Jurkat, Clone E6-1 (cell line): ENCODE results near the genes CDH5, CMTM1 and ATP6V0D1.

GRCh38 chr16:66366357-66366999 lies at the start of gene CDH5:
CDH5 (plus strand) TSS chr16:66366691.
- RRBS, result 46% methylated on average over 2 of the region's 21 CpGs

DNA sequence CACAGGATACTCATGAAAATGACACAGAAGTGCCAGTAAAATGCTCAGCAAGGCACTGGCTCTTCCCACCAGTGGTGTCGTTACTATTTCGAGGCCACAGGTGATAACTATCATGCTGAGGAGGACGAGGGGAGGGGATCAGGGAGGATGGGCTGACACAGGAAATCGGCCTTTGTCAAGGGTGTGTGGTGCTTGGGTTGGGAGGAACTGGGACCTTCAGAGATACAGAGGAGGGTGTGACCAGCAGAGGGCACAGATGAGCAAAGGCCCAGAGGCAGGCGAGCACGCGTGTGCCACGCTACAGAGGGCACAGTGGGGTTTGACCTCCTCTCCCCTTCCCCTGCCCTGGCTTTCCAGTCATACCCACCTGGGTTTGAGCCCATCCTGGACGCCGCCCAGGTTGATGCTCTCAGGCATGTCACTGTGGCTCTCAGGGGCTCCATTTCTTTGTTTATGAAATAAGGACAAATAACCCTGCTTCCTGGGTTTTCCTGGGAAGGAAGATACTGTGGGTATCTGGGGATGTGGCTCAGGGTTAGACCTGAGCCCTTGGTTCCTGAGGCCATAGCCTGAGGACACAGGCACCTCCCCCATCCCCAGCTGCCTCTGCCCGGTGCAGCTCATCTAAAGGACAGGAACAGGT lies 51.7 kb downstream of the BEAN1 start:
- RRBS, result no CpG with 5 or more reads among the region's 11 CpGs

DNA sequence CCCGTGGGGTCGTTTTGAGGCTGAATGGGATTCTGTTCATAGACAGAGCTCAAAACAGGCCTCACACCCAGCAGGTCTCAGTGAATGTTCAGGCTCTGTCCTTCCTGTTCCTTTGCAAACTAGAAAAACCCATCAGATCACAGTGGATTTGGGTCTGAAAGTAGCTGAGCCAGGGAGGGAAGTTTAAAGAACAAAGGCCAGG lies 32.6 kb downstream of the TK2 start:
- RRBS, result no CpG with 5 or more reads among the region's 2 CpGs

GRCh38 chr16:66521575-66522646 lies 28.0 kb downstream of the TK2 start:
- RRBS, result no CpG with 5 or more reads among the region's 16 CpGs

DNA sequence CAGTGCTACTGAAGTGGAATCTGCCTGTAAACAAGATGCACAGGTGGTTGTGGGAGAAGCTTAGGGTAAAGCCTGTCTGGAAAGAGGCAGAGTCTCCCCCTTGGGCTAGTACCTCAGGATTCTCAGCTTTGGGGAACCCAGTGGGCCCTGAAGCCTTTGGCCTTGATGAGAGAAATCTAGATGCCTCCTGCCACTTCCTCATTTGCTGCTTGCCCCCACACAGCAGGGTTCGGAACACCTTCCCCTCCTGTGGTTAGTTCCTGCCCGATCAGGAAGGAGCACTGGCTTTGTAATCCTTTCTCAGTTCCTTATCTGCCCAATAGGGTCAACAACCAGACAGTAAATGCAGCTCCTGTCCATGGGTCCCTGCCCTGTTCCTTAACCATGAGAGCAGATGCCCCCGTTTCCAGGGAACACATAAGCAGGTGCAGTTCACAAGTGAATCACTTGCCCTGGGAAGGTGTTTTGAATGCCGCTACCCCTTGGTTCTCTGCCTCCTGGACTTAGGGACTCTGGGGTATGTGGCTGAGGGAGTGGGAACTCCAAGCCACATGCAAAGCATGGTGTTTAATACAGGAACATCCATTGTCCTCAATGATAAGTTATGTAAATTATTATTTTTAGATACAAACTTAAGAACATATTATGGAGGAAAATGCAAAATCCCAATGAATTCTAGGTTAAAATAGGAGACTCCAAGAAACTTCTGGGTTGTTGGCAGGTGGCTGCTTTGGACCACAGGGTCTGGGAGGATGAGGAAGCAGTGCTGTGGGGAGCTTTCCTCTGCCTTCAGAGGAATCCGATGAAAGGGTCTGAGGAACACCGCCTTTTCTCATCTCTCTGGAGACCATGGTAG lies 24.9 kb downstream of the TK2 start:
- RRBS, result no CpG with 5 or more reads among the region's 6 CpGs

- RRBS, result 100% methylated on average over 8 of the region's 64 CpGs
Observed at GRCh38 chr16:66565766-66566988, at the start of gene CMTM1. CMTM1 (plus strand) TSS chr16:66566439.

DNA sequence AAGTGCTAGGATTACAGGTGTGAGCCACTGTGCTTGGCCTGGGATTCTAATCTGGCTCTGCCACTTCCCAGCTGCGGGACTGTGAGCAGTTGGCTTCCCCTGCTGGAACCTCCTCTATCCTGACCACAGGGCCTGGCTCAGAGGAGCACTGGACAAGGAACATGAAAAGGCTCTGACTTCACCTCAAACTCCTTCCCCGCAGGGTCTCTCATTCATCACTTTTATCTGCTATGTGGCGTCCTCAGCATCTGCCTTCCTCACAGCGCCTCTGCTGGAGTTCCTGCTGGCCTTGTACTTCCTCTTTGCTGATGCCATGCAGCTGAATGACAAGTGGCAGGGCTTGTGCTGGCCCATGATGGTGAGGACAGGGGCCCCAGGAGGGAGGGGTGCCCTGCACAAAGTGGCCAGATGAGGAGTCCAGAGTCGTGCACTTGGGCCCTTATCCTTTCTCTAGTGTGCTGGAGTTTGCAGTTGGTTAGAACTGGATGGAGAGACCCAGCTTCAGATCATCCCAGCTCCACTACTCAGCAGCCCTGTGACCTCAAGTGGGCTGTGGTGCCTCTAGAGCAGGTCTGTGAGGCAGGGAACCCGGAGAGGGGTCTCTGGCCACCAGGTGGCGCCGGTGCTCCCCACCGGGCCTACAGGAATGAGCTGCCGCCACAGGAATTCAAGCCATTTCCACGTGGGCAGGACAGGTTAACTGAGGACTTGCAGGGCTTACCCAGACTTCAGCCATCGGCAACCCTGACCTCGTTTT lies 3.8 kb downstream of the CMTM3 start:
- RRBS, result no CpG with 5 or more reads among the region's 13 CpGs

- RRBS, result no CpG with 5 or more reads among the region's 5 CpGs
Observed at GRCh38 chr16:66694283-66694518, 2.3 kb downstream of the CMTM4 start.

DNA sequence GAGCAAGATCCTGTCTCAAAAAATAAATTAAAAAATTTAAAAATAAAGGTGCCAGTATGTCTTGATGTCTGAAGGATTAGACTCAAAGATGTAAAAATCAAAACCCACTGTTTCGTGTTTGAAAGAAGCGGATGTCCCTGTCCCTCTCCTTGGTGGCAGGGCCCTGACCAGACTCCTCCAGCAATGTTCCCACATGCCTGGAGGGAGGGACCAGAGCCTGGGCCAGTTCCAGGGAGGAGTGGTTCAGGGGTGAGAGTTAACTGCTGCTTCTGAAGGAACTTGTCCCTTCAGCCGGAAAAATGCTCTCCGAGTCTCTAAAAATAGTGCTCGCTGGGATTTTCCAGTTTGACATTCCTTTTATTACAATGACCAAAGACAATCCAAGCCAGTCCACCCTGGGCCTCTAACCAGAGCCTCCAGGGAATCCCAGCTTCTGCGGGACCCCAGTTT lies 9.5 kb upstream of the CMTM4 start:
- RRBS, result no CpG with 5 or more reads among the region's 6 CpGs

- RRBS, result no CpG with 5 or more reads among the region's 3 CpGs
Observed at GRCh38 chr16:66871644-66872206, 8.6 kb upstream of the PDP2 start.

- RRBS, result no CpG with 5 or more reads among the region's 6 CpGs
Observed at GRCh38 chr16:66931787-66932447, 2.3 kb downstream of the CIAO2B start.

GRCh38 chr16:67034243-67034741 lies 5.3 kb downstream of the CBFB start:
- RRBS, result no CpG with 5 or more reads among the region's 5 CpGs

DNA sequence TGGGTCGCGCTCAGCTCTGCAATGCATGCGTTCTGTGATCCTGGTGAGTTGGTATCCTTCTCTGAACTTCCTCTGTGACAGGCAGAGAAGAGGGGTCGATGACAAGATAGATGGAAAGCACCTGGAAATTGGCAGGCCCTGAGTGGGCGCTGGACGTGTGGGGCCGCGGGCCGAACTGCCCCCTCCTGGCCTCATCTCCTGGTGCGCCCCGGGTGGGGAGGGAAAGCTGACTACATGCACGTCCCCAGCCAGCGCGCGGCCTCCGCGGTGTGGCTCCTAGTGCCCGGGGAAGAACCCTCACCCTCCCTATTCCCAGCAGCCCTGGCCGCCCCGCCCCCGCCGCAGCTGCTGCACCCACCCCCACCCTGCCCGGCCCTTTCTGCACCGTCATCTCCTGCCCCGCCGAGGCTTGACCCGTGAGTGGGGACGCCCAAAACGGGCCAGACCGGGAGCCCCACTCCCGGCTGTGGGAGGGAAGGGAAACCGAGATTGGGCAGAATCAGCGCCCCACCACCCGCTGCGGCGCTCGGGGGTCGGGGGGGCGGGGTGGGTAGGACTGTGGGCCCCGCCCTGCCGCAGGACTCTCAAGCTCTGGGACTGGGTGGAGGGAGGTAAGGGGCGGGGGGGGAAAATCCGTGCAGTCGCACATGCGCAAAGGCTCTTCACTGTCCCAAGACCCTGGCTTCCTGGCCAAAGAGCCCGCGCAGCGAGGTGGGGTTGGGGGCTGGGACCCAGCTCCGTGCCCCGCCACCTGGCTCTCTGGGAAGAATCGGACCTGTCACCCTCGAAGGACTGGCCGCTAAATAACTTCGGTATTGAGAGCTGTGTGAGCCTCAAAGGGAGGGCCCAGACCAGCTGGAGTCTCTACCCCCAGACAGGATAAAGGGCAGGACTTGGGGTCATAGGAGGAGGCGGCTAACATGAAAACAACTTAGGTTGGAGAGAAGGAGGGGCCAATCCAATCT lies 5.9 kb downstream of the HSF4 start:
- RRBS, result 19% methylated on average over 18 of the region's 55 CpGs

DNA sequence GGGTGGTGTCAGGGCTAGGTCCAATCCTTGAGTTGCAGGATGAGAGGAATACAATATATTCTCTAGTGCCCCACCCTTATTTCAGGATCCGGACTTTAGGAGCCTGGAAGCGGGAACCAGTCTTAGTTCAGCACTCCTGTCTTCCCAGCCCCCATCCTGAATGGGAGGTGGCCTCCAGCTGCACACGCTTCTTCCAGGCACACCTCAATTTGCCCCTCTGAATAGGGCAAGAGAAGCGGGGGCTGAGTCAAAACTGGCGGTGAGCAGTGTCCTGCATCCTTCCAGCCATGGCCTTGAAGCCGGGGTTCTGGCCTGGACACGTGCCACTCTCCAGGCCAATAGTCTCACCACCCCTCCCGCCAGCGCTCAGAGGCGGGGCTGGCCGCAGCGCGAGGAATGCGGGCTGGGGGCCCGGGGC lies 1.5 kb downstream of the FHOD1 start:
- RRBS, result no CpG with 5 or more reads among the region's 15 CpGs

DNA sequence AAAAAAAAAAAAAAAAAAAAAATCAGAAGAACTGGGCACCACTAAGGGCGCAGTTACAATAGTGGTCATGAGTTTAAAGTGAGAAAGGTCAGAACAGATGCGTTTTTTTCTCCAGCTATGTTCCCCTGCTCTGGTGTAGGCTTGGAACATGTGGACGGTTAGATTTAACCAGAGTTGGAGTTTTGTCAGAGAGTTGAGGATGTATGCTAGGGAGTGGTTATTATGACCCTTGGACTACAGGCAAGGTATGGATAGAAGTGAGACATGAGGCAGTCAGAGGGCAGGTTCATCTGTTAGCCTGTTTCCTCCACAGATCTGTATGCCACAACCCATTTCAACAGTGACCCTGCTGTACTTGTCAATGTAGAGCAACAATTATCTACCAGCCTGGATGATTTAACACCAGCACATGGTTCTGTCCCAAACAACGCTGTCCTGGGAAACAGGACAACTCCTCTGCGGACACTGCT lies 22.6 kb downstream of the TPPP3 start:
- RRBS, result no CpG with 5 or more reads among the region's 5 CpGs

DNA sequence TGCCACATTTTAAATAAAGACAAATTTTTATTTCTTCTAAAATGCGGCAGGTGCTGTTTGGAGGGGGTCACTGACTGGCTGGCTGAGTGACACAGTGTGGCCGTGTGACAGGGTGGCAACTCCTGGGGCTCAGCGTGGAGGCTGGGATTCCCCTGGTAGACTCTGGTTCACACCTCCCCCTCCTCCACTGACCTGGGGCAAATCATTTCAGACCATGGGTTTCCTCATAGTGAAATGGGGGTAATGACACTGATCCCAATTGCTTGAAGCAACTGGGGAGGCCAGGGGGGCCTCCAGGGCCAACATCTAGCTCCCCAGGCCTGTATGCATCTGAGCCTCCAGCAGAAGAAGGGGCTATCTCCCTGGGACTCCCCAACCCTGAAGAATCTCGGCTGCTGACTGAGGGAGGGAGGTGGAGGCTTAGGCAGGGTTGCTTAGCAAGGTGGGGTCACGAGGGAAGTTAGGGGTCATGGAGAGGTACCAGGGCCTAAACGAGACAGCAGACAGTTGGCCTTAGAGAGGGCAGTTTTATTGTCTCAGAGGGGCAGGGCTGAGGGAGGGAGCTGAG lies 6.7 kb downstream of the HSD11B2 start:
- RRBS, result no CpG with 5 or more reads among the region's 6 CpGs

GRCh38 chr16:67448337-67448981 lies 17.5 kb downstream of the HSD11B2 start:
- RRBS, result no CpG with 5 or more reads among the region's 9 CpGs

- RRBS, result no CpG with 5 or more reads among the region's 3 CpGs
Observed at GRCh38 chr16:67457230-67457764, 23.7 kb downstream of the ATP6V0D1 start.

- RRBS, result no CpG with 5 or more reads among the region's 8 CpGs
Observed at GRCh38 chr16:67459986-67460718, 20.8 kb downstream of the ATP6V0D1 start.

DNA sequence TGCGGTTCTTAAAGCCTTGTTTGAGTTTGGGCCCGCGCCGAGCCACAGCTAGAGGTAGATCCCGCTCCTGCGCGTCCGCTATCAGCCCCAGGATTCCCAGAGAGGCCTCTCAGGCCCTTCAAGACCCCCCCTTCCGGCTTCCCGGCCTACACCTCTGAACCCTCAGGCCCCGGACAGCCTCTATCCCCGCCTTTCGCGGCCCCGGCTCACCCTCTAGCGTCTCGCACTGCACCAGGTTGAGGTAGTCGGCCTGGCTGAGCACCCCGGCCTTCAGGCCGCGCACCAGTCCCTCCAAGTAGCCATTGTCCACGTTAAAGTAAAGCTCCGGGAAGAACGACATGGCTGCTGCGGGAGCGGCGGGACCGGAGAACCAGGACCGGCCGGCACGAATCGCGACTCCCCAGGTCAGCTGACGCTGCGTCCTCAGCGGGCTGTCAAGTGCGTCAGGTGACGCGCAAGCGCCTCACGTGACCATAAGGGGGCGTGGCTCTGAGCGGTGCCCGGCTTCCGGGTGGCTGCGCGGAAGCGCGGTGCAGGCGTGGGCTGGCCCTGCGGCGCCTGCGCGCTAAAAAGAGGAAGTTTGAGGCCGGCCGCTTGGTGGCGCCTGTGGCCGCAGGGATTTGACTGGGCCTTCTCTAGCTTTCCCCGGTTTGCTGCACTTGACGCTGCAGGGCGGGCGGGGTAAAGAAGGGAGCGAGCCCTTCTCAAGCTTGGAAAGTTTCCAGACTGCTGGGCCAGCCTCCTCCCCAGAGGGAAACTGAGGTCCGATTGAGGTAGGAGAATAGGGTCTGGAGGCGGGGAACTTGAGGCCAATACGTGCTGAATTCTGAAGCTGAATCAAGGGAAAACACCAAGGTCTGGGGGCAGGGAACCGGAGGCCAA lies at the start of gene ATP6V0D1:
ATP6V0D1 (minus strand) TSS at position 411 of the 882 bp plus-strand sequence.
- RRBS, result 1% methylated on average over 23 of the region's 67 CpGs